Thoracic aorta endothelial cell (primary cell): ENCODE measurements around a stretch of chr1.

DNA sequence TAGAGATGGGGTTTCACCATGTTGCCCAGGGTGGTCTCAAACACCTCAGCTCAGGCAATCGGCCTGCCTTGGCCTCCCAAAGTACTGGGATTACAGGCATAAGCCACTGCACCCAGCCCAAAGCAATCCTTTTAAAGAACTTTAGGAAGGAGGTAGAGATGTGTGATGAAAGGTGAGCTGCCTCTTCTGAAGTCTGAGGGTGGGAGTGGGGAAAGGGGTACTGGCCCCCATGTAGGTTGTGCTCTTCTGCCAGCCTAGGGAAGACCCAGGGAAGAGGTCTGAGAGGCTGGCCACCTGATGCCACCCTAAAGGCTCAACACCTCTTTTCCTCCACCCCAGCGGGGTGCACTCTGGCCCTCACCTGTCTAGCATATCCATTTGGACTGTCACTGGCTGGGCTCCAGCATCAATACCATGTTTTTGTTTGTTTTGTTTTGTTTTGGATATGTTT is 22.8 kb downstream of the QSOX1 start:
- CAGE, long polyA plus RNA, result no peak

DNA sequence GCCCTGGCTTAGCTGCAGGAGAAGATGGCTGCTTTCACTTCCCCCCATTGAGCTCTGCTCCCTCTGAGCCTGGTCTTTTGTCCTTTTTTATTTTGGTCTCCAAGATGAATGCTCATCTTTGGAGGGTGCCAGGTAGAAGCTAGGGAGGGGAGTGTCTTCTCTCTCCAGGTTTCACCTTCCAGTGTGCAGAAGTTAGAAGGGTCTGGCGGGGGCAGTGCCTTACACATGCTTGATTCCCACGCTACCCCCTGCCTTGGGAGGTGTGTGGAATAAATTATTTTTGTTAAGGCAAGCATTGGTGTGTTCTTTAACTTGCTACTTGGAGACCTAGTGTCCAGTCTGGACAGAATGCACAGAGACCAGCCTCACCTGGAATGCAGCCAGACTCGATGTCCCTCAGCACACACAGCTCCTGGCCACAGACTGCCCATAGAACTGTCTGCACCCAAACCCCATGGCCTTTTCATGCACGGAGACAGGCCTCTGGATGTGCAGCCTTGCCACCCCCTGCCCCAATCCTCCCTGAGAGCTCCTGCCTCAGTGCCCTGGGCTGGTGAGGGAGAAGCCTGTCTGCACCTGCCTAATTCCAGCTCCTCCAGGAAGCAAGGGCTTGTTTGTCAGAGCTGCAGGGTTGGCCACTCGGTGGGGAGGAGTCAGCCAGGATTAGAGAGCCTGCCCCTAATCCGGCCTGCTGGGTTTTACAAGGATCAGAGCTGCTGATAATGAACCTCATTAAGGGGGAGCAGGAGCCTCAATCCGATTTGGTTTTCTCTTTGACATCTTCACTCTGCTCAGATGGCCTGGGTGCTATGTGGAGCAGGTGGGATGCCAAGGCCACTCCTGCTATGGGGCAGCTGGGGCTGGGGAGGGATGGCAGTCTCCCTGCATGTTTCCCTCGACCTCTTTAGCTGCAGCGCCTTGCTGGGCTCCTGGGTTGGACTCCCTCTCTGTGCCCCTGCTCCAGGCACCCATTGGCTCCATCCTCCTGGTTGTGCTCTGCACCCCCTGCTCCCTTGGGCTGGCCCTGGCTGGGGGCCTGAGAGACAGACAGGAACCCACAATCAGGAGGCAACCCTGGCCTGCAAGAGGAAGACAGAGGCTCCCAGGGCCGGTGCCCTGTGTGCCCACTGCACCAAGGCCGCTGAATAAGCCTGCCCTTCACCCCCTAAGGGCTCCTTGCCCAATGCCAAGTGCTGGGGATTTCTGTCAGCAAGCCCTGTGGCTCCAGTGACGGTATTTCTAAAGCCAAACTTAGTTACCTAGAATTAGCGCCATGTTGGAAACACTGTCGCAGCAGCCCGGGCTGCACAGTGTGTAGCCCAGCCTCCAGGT is 31.9 kb upstream of the LHX4 start:
- CAGE, long polyA plus RNA, result no peak

GRCh38 chr1:180566085-180566637 is 63.8 kb upstream of the ACBD6 start:
- CAGE, long polyA plus RNA, result no peak

- CAGE, long polyA plus RNA, result no peak
These were observed 15.6 kb downstream of the IER5 start for GRCh38 chr1:181104165-181104364.

DNA sequence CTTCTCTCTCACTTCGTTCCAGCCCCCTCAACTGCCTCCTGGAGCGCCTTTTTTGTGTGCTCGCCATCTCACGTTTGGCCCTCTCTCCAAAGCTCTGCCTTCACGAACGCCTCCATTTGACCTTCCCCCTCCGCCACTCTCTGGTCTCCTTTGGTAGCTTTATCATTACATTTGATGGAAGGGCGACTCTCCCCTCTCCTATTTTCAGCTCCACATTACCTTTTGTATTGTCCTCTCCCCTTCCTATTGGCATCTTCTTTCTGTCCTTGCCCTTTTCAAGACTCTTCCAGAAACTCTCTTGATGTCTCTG is 17.3 kb downstream of the IER5 start:
- CAGE, long polyA plus RNA, result no peak

DNA sequence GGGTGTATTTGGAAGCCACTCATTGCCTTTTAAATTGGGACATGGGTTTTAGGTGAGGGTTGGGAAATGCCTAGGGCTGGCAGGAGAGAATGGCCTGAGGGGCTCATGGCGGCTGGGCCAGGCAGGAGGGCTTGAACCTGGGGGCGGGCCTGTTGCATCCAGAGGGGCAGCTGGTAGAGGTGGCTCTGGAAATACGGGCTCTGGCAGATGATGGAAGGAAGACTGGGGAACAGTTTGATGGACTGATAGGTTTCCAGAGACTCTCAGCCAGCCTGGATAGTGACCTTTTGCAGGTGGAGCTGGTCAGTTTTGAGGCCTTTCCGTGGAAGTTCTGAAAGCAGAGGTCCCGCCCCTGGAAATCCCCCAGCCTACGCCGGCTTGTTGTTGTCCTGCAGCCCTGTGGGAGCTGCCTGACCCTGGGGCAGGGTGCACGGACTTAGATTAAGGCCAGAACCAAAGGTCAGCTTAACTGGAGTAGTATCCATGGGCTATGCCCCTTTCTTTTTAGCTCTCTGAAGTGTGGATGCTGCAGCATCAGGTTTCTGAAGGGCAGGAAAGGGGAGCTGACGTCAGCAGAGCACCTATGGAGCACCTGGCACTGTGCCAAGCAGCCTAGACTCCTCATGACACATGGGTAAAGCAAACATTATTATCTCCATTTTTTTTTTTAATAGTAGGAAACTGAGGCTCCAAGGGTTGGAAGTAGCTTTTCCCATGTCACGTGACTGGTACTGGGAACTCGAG is 38.4 kb downstream of the IER5 start:
- CAGE, long polyA plus RNA, result no peak

- CAGE, long polyA plus RNA, result no peak
These were observed 40.4 kb downstream of the IER5 start for GRCh38 chr1:181128632-181129649.

DNA sequence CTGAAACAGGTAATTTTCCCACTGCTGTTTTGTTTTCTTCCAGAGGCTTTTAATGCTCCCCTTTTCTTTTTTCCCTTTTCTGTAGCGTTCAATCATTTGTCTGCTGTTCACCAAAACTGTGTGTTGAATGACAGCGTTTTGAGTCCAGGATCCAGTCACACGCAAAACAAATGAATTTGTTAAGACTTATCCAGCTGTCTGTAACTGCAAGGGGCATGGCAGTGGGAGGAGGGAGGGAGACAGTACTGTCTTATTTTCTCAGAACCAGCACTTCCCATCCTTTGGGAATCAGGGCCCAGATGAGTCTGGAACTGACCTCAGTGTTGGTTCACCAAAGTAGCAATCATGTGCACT is 17.7 kb downstream of the CACNA1E start:
- CAGE, long polyA plus RNA, result no peak

GRCh38 chr1:182145292-182145991 is 83.9 kb upstream of the ZNF648 start:
- CAGE, long polyA plus RNA, result no peak

GRCh38 chr1:182163549-182164199 is 102.2 kb upstream of the ZNF648 start:
- CAGE, long polyA plus RNA, result no peak

DNA sequence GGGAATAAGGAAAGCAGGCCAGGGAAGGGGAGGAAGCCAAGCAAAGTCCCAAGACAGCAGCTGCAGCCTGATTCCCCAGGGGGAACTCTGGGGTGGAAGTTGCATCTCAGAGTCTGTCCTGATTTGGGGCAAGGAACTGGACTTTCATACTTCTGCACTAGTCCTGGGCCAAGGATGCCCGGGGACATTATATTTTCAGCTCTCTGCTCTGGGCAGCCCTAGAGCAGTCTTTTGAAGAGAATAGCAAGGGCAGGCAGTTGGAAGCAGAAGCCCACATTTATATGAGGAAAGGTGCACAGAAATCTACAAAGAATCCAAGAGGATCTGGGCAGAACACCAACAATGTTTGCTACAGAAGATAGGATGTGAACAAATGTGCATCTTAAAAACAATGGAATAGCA is 130.3 kb upstream of the ZNF648 start:
- CAGE, long polyA plus RNA, result no peak

DNA sequence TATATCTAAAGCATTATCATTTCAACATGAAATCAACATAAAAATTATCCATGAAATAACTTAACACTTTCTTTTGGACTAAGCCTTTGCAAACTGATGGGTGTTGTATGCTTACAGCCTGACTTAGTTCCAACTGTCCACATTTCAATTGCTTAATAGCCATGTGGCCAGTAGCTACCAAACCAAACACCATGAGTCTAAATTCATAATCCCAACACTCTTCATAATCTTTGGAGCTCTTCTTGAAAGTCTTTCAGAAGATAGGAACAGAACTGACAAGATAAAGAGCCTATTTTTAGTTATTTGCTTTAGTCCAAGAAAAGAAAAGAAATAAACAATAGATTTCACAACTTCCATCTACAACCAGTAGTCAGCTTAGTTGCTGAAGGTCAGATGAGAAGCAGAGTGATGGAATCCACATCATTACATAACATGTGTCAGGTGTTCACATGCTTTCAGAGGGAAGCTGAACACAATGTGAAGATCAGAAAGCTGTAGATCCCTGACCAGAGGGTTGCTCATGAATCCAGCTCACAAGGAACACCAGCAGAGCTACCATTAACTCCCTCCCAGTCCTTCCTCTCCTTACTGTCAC is 144.0 kb upstream of the ZNF648 start:
- CAGE, long polyA plus RNA, result no peak

DNA sequence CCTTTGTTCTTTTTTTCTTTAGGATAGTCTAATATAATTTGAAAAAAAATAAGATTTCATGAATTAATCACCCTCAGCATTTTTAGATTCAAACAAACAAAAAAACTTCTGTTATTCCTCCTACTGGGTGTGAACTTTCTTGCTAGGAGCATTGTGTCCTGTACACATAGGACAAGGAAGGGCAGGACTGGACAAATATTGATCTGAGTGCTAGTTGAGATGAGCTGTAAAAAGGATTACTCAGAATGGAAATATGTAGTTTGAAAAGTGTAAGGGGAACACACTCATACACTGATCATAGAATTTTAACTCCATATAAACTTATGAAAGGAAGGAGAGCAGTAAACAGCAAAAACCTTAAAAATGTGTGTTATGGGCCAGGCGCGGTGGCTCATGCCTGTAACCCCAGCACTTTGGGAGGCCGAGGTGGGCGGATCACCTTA is 156.5 kb upstream of the ZNF648 start:
- CAGE, long polyA plus RNA, result no peak

GRCh38 chr1:182228008-182228708 is 163.4 kb downstream of the GLUL start:
- CAGE, long polyA plus RNA, result no peak

DNA sequence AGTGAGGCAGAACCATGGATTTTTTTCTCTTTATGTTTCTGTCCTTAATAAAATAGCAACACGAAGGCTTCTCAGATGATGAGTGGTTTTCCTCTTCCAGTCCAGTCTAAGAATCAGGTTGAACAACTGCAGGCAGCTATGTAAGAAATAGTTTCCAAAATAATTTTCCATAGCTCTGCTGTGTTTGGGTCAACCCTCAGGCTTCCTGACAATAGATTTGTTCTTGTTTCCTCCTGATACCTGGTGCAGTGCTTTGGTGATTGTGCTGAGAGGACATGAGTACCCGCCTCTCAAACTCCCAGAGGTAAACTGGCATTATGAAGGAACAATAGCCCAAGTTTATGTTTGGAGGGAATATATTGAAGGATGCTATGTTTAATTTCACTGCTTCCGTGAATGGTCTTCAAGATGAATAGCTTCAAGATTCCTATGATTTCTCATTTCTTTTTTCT is 150.0 kb downstream of the GLUL start:
- CAGE, long polyA plus RNA, result no peak

DNA sequence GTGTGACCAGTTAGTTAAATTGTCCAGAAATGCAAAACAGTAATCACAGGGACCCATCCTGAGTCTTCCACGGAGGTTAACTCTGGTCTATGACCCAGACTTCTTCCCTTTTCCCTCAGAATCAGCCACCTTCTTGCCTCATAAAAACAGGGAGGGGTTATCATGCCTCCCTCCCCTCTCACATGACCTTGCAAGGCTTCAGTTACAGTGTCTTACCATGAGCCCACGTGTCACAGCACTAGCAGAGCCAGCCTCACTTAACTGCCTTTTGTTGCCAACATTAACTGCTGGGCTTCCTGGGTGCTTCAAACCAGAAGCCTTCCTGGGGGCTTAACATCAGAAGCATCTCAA is 132.5 kb downstream of the GLUL start:
- CAGE, long polyA plus RNA, result no peak

DNA sequence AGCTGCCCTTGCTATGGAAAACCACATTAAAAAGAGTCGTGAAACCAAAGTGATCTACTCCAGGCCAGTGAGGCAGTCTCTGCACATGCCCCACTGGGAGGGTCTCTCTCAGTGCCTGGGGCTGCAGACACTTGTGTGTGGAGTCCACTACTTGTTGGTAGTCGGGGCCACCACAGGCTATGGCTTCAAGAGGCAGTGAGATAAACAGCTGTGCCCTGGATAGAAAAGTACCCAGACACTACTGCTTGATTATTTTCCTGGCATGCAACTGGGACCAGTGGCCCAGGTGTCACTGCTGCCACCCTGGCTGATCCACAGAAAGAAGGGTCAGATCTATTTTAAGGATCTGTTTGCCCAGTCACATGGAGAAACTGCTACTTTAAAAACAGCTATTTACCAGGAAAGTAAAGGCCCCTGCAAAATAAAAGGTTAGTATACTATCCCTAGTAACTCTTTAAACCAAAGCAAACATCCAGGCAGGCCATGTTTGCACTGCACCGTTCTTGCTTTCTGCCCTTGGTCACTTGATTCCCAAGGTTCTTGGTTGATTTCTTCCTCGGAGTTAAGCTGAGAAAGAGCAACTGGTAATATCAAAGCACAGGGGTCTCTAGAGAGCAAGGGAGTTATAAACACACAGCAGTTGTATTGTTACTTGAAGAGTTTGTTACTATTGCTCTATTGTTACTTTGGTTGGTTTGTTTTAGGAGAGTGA is 99.9 kb downstream of the GLUL start:
- CAGE, long polyA plus RNA, result no peak

DNA sequence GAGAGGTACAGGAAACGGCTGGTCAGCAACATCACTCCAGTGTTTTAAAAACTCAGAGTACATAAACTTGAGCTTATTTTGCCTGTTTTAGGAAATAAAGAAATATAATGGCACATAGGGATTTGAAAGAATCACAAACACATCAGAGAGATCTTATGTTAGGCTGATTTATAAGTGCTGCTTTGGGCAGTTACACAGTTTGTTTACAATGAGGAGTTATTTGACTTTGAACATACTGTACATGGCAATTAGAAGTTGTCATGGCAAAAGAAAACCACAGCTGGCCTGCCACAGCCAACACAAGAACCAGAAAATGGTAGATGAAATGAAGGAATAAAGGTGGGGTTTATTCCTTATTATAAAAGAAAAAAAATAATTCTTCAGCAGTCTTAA is 8.9 kb downstream of the GLUL start:
- CAGE, long polyA plus RNA, result no peak

GRCh38 chr1:182671583-182672263 is 12.7 kb downstream of the RGS8 start:
- CAGE, long polyA plus RNA, result no peak

DNA sequence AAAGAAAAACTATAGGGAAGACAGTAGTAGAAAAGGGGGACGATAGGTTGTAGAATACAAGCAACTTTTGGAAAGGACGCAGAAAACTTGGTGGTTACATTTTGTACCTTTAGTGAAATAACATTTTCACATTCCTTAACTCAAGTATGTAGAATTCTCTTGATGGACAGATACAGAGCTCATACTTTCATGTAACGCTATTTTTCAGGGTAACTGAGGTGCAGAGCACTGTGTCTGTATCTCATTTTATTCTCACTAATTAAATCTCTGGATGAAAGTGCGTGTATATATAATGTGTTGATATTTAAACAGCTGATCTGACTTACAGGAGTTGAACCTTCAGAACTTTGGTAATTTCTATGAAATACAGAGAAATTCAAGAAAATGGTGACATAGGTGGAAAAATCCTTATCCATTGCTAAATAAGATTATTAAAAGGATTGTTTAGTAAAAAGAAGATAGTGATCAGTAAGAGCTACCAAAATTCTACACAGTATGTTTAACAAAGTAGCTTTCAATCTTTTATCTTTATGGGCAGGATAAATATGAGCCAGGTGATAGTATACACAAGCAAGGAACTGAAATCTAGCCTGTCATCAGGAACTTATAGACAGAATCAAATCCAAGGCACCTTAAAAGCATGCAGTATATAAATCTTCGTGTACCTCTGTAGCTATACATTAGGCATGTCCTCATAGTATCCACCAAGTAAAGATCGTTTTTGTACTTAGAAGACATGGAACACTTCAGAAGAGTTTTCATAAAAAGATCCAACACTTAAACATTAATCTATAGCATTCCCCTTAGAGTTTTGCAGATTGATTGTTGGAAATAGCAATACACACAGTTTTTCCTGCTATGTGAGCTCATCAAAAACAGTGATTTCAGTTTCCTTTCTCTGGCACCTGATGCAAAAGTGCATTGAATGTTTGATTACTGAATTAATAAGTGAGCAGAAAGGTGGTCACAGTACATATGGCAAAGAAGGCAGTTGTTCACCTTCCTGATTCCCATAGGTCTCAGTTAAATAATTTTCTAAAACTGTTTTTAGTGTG is 26.3 kb downstream of the DHX9 start:
- CAGE, long polyA plus RNA, result no peak